ENCODE measurements around the gene SLC25A46.

- CAGE, long polyA plus RNA = no peak
- RRBS = no CpG with 5 or more reads among the region's 6 CpGs
These were observed 111.3 kb downstream of the PAM start for GRCh38 chr5:102866402-102866843.

GRCh38 chr5:102868011-102868313, 112.9 kb downstream of the PAM start:
- CAGE, long polyA plus RNA = no peak
- RRBS = no CpG with 5 or more reads among the region's 2 CpGs

DNA sequence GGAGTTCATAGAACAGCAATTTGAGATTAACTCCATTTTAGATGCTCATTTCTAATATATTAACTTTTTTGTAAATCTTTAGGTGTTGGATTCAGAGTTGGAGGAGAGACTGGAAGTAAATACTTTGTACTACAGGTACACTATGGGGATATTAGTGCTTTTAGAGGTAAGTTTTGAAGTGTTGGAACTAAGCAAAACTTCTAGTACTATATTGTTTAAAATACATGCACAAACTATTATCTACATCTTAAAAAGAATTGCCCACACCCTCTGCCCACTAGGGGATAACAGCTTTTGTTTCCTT, 171.3 kb downstream of the PAM start:
- CAGE, long polyA plus RNA = no peak

- CAGE, long polyA plus RNA = no peak
These were observed 169.4 kb downstream of the GIN1 start for GRCh38 chr5:102950513-102951005.

DNA sequence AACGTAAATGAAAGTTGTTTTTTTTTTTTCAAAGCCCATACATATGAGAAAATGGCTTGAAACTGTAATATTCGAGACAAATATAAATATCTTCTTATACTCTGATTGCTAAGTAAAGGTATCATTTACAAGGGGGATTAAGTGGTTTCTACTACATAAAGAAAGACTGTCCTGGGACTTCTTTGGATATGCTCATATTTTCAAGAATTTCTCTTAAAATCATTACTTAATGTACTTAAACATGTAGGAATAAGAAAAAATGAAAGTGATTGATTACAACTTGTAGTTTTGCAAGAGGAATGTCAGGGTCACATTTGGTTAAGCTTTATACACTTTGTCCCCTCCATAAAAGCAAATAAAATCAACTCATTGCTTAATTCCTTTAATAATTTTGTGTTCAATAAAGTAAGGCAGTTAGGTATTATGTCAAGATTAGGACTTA, 1.2 kb downstream of the GIN1 start:
- CAGE, long polyA plus RNA = no peak
- RRBS = no CpG with 5 or more reads among the region's 2 CpGs

- CAGE, long polyA plus RNA = no peak
- RRBS = no CpG with 5 or more reads among the region's 18 CpGs
These were observed 761 bp downstream of the PPIP5K2 start for GRCh38 chr5:103120667-103121457.

GRCh38 chr5:103263106-103263505, 4.5 kb downstream of the MACIR start:
- CAGE, long polyA plus RNA = no peak
- RRBS = no CpG with 5 or more reads among the region's 2 CpGs

DNA sequence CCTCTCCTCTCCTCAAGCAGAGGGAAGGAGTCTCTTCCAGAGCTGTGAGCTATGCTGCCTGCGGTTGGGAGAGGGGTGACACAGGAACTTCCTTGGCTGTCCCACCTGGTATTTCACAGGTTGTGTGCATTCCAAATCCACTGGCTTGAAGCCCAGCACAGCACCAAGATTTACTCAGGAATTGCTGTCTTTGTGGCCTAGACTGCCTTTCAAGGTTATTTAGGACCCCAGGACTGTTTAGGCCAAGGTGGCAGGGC, 318.3 kb downstream of the EFNA5 start:
- CAGE, long polyA plus RNA = no peak
- RRBS = no CpG with 5 or more reads among the region's 1 CpG

DNA sequence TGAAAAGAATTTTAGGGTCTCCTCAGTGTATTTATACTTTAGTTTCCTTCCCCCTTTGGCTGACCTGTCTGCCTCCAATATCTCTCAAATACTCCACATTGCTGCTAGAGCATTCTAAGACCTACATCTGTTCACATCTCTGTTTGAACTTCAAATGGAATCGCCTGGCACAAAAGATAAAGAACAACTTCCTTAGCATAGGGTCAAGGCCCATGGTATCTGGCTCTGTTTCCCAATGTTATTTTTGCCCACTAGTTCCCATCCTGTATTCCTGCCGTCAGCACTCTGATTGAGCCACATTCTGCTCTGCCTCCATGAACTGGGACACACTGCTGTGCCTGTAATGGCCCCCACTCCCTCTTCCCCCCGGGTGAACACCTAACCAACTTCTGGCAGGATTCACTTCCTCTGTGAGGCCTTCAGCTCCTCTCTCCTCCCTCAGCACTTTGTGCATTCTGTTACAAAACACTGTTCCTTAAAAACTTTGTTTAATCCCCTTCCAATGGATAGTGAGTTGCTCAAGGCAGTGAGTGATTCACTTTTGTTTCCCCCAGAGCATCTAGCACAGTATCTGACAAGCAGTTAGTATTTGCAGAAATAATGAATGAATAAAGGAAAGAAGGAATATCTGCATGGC, 183.7 kb downstream of the EFNA5 start:
- CAGE, long polyA plus RNA = no peak
- RRBS = no CpG with 5 or more reads among the region's 3 CpGs

GRCh38 chr5:107551967-107552661, 118.6 kb downstream of the EFNA5 start:
- CAGE, long polyA plus RNA = no peak
- RRBS = no CpG with 5 or more reads among the region's 2 CpGs

GRCh38 chr5:107572012-107572504, 98.7 kb downstream of the EFNA5 start:
- CAGE, long polyA plus RNA = no peak
- RRBS = 10% methylated on average over 2 of the region's 18 CpGs

DNA sequence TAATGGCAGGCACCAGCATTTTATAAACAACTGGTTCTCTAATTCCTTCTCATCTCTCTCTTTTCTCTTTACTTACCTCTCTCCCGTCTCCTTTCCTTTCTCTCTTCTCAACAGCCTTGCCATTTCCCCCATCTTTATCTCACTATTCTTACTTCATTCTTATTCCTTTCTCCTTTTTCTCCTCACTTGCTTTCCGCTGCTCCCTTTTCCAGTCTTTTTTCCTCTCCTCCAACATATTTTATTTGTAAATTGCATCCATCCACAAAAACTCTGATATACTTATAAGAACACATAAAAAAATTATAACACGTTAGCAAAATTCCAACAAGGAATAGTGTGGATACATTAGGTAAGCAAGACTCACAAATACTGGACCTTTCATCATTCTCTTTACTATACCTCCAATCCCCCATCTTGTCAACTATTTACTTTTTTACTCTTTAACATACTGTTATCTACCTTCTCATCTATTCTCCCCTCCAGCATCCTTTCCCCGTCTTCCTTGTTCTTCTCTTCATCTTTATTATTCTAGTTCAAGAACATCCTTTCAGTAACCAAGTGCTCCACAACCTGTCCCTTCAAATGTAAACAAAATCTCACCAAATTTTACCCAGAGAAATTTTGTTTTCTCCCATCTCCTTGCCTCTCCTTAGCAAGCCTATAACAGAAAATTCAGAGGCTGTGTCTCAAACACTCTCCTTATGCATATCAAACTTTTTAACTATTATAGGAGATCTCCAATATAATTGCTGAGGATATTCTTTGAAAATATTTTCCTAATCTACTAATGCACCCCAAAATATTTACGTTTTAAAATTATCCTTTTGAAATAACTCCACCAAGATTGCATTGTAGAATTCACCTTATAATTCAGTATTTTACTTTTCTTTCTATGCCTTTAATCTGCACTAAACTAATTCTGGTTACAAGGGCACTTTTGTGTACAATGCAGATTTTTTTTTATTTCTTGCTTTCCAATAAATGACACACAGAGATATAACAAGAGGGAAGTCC, 38.4 kb downstream of the EFNA5 start:
- CAGE, long polyA plus RNA = no peak
- RRBS = no CpG with 5 or more reads among the region's 5 CpGs

DNA sequence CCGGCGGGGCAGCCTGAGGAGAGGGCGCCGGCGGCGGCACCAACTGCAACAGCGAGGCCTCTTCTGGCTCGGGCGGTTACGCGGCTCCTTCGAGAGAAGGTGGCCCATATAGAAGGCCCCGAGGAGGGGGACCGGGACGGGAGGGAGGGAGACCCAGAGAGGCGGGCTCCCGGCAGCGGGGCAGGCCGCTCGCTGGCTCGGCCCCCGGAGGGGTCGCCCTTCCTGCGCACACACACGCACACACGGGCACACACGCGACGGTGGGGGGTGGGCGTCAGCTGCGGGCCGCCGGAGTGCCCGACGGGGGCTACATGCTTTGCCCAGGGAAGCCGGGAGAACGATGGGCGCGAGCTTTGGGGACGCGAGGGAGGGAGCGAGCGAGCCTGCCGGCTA, 318 bp downstream of the FBXL17 start:
- CAGE, long polyA plus RNA = no peak
- RRBS = under 1% methylated on average over 26 of the region's 44 CpGs

DNA sequence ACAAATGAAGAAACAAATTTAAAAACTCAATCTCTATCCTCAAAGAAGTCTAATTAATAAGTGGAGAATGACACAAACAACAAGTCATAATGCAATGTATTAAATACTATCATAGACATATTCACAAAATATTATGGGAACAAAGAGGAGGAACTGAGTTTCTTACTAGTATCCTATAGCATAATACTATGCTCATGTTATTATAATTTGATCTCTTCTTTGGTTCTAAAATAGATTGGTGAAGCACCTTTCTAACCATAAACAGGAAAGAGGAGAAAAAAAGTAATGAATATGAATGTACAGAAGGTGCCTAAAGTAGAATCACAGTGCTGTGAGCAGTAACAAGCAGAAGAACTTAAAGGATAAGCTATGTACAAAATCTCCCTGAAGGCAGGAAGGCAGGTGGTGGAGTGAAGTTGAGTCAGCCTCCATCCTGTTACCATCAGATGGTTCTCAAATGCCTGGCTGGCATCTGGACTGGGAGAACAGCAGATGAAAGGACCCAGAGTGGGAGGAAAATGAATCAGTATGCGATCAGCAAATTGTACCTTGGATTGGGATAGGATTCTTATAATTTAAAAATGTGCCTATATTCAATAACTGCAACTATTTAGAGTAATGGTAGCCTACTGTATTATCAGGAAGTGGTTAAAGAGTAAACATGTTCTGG, 21.3 kb upstream of the FER start:
- CAGE, long polyA plus RNA = no peak
- RRBS = no CpG with 5 or more reads among the region's 1 CpG

GRCh38 chr5:108728509-108728840, 19.2 kb upstream of the FER start:
- CAGE, long polyA plus RNA = no peak
- RRBS = no CpG with 5 or more reads among the region's 7 CpGs

DNA sequence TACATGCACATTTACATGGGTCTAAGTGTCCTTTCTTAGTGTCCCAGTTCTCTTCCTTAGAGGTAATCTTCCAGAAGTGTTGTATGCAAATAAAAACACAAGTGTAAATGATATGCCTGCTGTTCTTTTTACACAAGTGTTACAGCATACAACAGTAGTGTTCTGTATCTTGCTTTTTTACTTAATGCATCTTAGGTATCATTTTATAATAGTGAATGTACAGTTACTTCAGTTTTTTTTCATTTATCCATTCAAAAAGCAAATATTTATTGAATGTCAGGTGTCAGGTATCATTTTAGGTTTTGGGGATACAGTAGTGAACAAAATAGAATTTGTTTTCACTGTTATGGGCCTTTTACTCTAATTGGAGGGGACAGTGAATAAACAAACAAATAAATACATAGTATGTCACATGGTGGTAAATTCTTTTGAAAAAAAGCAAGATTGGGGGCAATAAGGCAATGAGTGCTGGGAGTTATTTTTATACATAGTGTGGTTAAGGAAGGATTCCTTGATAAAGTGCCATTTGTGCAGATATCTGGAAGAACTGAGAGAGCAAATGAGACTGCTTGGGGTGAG, 156.2 kb downstream of the FER start:
- CAGE, long polyA plus RNA = no peak

DNA sequence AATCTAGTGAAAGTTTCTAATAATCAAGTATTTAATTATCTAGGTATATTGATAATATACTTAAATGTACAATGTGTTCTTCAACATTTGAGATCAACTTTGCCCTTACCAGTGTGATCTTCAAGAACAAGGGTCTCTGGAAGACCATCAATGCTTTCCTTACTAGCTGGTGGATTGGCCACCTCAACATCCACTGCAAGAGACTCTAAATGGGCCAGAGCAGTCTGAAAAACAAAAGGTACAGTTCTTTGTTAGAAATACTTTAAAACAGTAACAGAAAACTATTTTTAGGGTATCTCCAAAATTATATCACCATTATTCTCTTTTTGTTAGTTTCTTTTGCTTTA, 65.2 kb downstream of the PJA2 start:
- CAGE, long polyA plus RNA = no peak

DNA sequence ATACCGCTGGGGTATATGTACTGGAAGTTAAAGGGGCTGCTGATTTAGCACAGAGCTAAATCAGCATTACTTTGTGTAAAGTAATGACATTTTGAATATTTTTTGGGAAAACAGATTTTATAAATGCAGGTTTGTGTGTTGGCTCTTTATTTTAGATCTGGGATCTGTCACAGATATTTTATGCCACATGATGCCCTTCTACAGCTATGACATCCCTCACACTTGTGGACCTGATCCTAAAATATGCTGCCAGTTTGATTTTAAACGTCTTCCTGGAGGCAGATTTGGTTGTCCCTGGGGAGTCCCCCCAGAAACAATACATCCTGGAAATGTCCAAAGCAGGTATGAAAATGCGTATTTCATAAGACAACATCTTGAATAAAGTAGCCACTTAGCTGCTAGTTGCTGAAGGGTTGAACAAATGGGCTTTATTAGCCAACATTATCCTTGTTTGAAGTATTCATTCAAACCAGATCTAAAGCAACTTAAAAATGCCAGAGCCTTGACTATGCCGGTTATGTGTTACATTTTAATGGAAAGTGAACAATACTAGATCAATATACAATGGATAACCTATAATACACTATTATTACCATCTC, 80.6 kb downstream of the MAN2A1 start:
- CAGE, long polyA plus RNA = no peak
- RRBS = no CpG with 5 or more reads among the region's 4 CpGs

- CAGE, long polyA plus RNA = no peak
- RRBS = 2% methylated on average over 25 of the region's 63 CpGs
These were observed at the start of gene SLC25A46 for GRCh38 chr5:110738797-110739961. SLC25A46 (plus strand) TSS chr5:110739007.

GRCh38 chr5:110748412-110749640, 10.0 kb downstream of the SLC25A46 start:
- CAGE, long polyA plus RNA = no peak
- RRBS = no CpG with 5 or more reads among the region's 7 CpGs

Measured in mammary epithelial cell (primary cell).